Mucosa of descending colon (tissue), 1 donor: ENCODE measurements around the gene PLEKHD1.

- PRO-cap: bidirectional peak, plus-strand start at chr14:68979559, minus-strand start at chr14:68979302; unidirectional peak, minus-strand start at chr14:68979996
Observed at GRCh38 chr14:68979416-68980177, 495 bp upstream of the ACTN1 start.

DNA sequence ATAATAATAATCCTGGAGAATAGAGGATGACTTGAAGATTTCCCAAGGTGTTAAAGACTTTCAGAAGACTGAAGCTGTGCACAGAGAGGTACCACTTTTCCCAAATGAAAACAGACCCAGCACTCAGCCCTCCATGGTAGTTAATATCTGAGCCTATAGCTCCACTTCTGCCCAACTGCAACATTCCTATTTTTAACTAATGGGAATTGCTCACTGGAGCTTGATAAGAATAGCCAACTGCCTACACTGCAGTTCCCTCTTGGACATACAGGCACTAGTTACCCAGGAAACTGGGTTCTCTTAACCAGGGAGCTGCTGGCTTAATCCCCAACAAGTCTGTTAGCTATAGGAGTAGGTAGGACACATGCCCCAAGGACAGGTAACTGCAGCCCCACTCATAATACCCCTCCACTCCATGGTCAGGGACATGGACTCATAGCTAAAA, 76.9 kb upstream of the ACTN1 start:
- PRO-cap: no peak

- PRO-cap: no peak
Observed at GRCh38 chr14:69079362-69080054, 73.4 kb downstream of the DCAF5 start.

GRCh38 chr14:69459052-69459928, 25.2 kb upstream of the PLEKHD1 start:
- PRO-cap: no peak

DNA sequence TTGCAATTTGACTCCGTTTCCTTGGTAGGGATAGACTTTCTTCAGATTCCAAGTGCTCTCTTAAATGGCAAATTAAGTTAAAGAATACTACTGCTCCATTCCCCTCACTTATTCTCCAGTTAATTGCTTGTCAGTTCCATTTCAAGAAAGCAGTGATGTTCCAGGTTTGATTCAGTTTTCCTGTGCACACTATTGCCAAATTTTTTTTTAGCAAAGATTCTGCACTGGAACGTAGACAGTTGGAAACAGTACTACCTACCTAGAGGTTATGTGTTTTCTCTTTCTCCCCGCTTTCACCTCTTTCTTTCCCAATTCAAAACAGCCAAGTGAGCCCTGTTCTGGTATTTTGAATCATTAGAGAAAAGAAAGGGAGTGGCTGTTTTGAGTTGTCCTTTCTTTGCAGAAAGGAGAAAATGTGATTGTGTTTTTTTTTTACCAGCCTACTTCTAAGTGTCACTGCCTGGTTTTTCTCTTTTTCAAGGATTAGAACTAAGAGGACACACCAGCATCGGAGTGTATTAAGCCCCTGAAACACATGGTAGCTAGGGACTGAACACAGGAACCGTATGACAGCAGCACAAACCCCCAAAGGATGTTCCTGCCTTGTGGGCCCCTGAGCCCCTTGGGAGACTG, 23.2 kb upstream of the PLEKHD1 start:
- PRO-cap: no peak

- PRO-cap: no peak
Observed at GRCh38 chr14:69484259-69484940, at the start of gene PLEKHD1. Gene PLEKHD1 (plus strand): TSS chr14:69484728.

- PRO-cap: no peak
Observed at GRCh38 chr14:69611074-69611265, 426 bp upstream of the SUSD6 start.

- PRO-cap: unidirectional peak, minus-strand start at chr14:69696963
Observed at GRCh38 chr14:69696613-69697285, 70.2 kb upstream of the SRSF5 start.

DNA sequence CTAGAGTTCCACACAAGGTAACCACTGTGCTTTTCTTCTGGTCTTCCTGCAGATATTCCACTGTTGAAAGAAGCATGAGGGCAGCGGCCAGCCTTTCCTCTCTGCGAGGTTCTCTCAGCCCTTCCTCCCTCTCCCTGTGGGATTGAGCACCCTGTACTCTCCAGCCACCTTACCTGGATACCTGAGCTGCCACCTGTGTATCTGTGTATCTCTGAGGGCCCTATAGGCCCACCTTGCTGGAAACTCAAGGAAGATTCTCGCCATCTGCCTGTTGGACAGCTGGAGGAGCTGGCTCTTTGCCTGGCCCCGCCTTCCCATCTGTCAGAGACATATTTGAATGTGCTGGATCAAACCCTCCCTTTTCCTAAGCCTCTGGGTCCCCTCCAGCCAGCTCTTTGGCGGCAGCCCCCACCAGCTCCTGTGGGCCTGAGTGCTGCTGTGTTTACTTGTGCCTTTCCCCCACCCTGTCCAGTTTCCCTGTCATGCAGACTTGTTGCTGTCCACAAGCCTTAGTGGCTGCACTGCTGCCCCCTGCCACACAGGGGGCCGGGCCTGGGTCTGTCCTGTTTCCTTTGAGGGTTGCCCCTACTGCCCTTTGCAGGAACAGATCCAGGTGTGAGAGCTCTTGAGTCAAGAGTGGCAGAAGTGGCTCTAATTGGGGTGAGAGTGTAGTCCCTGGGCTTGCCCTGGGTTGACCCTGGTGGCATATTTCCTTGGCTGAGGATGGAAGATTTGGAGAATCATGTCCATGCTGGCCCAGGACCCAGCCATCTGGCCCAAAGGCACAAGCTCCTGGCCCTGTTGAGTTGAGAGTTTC, 55.8 kb upstream of the SRSF5 start:
- PRO-cap: no peak

- PRO-cap: bidirectional peak, plus-strand start at chr14:69756061, minus-strand start at chr14:69755928
Observed at GRCh38 chr14:69755683-69756222, 11.2 kb upstream of the SRSF5 start.

- PRO-cap: unidirectional peak, plus-strand start at chr14:69778609
Observed at GRCh38 chr14:69778288-69778884, 11.4 kb downstream of the SRSF5 start.

DNA sequence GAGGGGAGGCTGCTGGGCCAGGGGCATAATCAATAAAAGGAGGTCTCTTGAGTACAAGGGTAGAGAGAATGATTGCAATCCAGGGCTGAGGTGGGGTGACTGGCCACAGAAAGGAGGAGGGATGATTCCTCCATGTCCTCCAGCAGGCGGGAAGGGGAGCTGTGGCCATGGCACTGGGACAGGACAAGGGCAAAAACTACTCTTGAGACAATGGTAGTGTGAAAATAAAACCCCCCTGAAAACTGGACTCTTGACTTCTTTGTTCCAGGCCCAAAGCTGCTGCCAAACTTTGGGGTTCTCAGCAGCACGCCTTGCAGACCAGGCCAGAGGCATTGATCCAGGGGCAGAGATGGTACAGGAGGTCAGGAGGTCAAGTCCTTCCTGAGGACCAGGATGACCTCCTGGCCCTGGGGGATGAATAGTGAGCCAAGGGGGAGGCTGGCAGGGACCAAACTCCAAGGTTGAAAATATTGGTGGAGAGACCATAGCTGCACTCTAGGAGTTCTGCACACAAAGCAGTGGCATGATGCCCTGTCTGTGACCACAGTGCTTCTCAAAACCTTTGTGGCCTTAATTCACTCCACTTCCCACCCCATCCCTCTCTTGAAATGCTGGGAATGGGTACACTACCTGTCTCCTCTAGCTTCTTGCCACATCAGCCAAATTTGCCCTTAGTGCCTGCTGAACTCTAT, 12.2 kb downstream of the SLC10A1 start:
- PRO-cap: no peak

GRCh38 chr14:69845872-69846201, 33.4 kb upstream of the SMOC1 start:
- PRO-cap: no peak

DNA sequence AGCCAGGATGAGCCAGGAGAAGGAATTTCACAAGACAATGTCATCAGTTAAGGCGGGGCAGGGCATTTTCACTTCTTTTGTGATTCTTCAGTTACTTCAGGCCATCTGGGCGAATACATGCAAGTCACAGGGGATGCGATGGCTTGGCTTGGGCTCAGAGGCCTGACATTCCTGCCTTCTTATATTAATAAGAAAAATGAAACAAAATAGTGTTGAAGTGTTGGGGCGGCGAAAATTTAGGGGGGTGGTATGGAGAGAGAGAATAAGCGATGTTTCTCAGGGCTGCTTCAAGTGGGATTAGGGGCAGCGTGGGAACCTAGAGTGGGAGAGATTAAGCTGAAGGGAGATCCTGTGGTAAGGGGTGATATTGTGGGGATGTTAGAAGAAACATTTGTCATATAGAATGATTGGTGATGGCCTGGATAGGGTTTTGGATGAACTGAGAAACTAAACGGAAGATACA, 65.7 kb downstream of the COX16 start:
- PRO-cap: no peak

DNA sequence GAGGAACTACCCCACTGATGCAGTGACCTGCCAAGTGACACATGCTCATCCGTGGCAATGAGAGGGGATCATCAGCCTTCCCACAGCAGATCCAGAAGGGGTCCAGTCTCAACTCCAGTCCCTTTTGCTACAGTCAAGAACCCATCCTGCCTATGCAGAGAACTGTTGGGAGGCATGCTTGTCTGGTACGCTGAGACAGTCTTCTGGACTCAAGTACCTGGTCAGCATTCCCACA, 26.9 kb downstream of the COX16 start:
- PRO-cap: no peak

DNA sequence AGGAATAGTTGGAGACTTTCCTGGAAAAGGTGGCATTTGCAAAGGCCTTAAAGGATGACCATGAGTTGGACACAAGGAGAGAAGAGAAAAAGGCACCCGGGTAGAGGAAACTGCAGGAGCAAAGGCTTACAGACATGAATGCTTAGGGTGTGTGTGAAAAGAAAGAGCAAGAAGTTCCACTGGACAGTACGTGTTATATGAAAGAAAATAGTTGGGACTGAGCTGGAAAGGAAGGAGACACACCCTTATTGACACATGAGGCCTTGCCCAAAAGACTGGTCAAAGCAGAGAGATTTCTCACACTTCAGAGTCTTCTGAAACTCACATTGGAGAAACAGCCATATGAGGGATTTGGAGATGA, 55.9 kb downstream of the TTC9 start:
- PRO-cap: no peak

- PRO-cap: no peak
Observed at GRCh38 chr14:70810089-70810392, 728 bp upstream of the MAP3K9 start.

DNA sequence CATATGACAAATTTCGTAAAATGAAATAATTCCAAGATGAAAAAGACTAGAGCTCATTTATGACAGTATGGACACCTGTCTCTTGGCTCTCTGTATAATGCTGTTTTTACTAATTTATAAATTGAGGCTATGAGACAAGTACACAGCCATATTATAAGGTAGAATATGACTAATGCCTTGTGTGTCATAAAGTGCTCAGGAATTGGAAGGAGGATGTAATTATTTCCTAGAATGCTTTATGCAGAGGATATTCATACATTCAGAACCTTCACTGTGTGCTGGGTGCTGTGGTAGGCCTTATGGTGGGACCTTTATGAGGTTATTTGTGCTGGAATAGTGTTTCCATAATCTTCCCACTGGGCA, 13.3 kb downstream of the PCNX1 start:
- PRO-cap: no peak

GRCh38 chr14:70971680-70972124, 64.4 kb downstream of the PCNX1 start:
- PRO-cap: no peak

DNA sequence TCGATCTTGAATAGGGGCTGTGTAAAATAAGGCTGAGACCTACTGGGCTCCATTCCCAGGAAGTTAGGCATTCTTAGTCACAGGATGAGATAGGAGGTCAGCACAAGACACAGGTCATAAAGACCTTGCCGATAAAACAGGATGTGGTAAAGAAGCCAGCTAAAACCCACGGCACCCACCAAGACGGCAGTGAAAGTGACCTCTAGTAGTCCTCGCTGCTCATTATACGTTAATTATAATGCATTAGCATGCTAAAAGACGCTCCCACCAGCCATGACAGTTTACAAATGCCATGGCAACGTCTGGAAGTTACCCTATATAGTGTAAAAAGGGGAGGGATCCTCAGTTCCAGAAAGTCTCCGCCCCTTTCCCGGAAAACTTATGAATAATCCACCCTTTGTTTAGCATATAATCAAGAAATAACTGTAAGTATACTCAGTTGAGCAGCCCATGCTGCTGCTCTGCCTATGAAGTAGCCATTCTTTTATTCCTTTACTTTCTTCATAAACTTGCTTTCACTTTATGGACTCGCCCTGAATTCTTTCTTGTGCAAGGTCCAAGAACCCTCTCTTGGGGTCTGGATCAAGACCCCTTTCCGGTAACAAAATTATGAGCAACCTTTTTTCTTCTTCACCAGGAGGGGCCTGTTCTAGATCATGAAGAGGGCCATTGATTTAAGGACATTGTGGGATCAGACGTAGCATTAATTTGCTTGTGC, 189.4 kb upstream of the SIPA1L1 start:
- PRO-cap: no peak